ENCODE measurements around the genes SPR and FBXO41.

DNA sequence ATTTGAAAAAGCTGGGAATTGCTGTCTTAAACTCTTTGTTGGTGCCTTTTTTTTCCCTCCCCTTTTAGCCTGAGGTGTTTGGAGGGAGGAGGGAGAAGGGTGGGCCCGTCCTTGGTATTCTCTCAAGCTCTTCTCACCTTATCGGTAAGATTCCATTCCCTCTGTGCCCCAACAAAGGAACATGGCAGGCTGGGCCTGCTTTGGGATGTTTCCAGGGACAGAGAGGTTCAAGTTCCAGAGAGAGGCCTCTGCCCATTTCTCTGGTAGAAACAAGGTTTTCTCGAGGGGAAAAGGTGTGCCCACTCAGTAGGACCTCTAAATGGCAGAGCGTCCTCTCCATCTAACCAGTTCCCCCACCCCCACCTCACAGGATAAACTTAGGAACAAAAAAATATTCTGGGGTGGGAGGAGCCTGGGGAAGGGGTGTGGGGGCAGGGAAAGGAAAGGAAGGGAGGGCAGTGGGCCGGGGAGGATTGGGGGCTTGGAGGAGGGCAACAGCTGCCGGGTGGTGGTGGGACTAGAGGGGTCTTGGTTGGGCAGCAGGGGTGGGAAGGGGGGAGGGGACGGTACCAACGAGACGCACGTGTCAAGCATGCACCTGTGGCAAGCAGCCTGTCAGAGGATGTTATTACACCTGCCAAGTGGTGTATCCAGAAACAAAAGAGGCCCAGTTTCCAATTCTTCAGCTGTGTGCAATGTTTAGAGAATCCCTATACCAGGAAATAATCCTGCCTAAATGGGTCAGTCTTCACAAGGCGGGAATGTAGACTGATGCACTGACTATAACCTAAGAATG is 2.1 kb downstream of the PCBP1 start:
- PRO-cap, result unidirectional peak, minus-strand start at position 361 of the sequence
- RAMPAGE, long total RNA, 2 experiments, result no peak in any of the 2 experiments

DNA sequence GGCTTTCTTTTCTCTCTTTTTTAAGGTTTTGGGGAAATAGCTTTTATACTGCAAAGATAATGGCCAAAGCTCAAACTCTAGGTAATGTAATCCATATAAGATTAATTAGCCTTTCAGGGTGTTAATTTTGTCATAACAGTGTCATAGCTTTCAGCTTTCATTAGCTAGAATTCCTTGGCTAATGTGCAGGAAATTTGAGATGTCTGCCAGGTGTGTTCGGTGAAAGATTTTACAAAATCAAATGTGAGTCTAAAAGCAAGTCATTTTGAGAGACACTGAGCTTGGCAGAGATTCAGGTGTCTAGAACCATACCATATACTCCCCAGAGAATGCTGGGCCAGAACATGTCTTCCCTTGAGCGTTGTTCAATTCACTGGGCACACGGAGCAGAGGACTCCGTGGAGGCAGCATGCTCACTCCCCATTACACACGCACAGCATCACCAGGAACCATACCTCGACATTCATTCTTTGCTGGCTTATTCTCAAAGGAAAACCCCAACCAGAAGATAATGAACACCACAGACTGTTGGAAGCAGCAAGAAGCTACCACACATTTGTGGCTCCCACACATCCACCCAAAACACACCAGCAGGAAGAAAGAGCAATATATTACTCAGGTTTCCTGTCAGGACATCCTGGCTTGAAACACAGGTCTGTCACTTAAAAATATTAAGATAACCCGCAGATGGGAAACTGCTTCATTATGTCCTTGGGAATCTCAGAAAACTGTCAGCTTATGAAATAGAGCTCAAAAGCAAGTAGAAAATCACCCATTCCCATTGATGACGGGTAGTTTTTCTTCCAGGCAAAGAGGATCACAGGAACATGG is 46.2 kb downstream of the PCBP1 start:
- PRO-cap, result no peak
- RAMPAGE, long total RNA, 2 experiments, result no peak in any of the 2 experiments

DNA sequence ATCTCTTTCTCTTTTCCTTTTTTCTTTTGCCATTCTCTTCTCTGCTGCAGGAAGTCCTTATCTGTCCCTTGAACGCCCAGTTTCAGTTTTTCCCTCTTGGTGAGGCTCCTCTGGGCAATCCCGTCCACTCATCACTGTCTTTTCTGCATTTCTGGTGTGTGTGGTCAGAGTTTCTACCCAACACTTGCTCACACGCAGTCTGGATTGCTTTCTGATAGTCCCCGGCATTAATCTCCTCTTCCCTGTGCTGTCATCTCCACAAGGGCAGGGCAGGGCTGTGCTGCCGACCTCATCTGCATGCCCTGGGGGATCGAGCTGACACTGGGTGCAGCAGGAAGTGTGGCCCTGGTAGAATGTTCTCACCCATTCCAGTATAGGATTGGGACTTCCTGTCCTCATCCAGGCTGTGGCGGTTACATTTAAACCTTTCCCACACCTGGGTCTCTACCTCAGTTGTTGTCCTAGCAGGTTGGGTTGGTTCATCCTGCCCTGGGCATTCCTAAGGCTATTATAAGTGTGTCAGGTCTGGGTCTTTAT is 79.9 kb upstream of the FAM136A start:
- PRO-cap, result no peak
- RAMPAGE, long total RNA, 2 experiments, result no peak in any of the 2 experiments

DNA sequence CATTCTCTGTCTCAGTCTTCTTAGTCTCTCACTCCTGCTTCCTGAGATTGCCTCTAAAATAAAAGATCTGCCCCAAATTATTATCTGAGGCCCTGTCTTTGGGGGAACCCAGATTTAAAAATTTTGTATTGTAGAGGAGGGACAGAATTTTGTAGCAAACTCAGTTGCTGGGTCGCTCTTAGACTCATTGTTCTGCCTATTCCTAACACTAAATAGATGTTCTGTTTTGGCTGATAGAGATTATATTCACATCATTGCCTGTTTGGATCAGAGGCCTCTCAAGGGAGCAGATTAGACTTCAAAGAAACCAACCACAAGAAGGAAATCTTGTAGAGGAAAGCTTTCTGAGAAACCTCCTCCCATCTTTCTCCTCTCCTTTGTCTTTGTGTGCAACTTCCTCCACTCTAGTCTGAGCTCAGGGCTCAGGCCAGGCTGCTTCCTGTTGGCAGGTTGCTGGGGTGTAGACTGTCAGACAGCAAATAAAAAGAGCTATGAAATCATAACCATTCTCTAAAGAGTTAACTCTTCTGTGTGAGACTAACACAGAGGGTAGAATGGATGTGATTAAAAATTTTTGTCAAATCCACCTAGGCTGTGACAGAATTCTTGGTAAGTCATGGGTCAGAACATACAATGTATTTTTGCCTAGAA is 113.1 kb downstream of the TGFA start:
- PRO-cap, result no peak
- RAMPAGE, long total RNA, 2 experiments, result no peak in any of the 2 experiments

GRCh38 chr2:70483699-70484337 is 69.8 kb downstream of the TGFA start:
- PRO-cap, result no peak
- RAMPAGE, long total RNA, 2 experiments, result no peak in any of the 2 experiments

DNA sequence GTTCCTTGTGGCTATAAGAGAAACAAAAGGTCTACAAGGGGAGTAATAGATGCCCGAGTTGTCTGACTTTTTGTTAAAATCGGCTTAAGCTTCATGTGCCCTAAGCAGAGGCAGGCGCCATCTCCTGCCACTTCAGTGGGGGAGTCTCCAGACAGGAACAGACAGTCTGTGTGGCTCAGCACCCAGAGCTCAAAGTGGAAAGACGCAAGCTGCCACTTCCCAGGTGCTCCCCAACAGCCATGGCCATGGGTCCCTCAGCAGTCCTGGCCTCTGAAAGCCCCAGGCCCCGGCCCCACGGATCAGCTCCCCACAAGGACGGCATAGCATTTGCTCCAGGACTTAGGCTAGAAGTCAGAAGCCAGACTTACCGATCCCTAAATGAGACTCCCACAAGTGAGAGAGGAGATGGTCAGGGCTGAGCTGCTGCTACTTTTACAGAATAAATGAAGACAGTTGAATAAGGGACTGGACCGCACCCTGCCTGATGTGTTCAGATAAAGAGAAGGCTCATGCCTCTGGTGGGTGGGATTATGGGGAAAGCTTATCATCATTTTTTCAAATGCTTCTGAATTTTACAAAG is 50.6 kb downstream of the ADD2 start:
- PRO-cap, result no peak
- RAMPAGE, long total RNA, 2 experiments, result no peak in any of the 2 experiments

DNA sequence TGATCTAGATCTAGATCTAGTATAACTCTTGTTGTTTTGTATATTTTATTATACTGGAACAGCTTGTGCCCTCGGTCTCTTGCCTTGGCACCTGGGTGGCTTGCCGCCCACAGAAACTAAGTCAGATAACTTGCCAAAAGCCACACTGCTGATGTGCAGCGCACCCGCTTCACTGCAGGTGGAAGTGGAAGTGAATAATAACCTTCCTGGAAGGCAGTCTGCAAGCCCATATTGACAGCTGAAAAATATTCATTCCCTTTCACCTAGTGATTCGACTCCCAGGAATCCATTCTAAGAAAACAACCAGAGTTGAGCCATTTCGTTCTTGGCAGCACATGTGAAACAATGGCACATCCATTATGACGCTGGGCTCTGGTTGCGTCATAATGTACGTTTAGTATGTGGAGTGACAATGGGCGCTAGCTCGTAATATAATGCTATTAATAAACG is 648 bp upstream of the ANKRD53 start:
- PRO-cap, result no peak
- RAMPAGE, long total RNA, 2 experiments, result no peak in any of the 2 experiments

GRCh38 chr2:70986340-70987149 is 8.1 kb downstream of the ANKRD53 start:
- PRO-cap, result no peak
- RAMPAGE, long total RNA, 2 experiments, result no peak in any of the 2 experiments

- PRO-cap, result no peak
- RAMPAGE, long total RNA, 2 experiments, result no peak in any of the 2 experiments
These were observed 22.2 kb upstream of the NAGK start for GRCh38 chr2:71046219-71046657.

- PRO-cap, result unidirectional peak, minus-strand start at chr2:71068899
- RAMPAGE, long total RNA, 2 experiments, result no peak in any of the 2 experiments
These were observed 342 bp downstream of the NAGK start for GRCh38 chr2:71068748-71069231.

DNA sequence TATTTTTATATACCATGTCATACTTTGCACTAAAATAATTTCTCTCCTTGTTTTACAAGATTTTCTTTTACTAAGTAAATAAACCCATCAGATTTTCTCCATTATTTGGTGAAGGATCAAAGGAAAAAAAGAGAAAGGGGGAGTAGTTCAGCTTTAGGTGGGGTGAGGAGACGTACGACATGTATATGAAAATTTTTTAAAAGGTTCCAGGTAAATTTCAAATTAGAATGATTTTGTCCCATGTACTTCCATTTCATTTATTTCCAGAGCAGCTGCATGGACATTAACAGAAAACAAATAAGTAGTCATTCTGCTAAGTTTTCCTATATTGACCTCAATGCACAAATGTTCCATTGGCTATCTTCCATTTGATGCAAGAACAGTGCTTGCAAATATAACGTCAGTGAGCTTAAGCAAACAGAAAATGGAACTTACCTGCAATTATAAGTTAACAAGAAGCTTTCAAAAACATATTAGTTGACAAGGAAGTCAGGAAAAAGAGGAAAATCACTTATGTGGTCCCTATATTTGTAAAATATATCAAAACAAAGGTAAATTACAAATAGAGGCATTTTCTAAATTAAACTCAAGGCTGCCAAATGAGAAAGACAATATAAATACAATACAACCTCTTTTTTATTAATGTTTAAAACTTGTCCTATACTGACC is 16.6 kb downstream of the PAIP2B start:
- PRO-cap, result no peak
- RAMPAGE, long total RNA, 2 experiments, result no peak in any of the 2 experiments

DNA sequence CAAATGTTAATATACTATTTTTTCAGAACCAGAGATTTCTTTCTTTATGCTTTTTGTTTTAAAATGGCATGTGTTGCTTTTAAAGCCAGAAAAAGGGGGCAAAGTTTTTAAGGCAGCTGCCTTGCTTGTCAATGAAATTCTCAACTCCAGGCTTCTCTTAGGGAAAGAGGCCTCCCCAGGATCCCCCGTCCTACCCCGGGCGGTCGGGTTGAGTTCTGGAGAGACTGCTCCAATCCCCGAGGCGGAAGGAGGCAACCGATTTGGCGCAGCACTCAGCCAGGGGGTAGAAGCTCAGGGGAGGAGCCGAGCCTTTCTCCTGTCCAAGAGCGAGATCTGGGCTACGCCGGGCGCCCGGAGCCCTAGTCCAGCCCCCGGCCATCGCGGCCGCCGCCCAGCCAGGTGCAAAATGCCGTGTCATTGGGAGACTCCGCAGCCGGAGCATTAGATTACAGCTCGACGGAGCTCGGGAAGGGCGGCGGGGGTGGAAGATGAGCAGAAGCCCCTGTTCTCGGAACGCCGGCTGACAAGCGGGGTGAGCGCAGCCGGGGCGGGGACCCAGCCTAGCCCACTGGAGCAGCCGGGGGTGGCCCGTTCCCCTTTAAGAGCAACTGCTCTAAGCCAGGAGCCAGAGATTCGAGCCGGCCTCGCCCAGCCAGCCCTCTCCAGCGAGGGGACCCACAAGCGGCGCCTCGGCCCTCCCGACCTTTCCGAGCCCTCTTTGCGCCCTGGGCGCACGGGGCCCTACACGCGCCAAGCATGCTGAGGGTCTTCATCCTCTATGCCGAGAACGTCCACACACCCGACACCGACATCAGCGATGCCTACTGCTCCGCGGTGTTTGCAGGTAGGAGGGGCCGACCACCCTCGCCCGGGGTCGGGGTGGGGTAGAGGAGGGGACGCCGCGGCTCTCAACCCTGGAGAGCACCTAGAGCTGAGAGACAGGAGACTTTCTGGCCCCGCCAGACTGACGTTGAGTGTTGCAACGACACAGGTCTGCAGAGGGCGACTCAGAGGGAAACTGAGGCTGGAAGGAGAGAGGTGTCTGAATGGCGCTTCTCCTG is 12.9 kb upstream of the DYSF start:
- PRO-cap, result unidirectional peak, plus-strand start at position 628 of the sequence
- RAMPAGE, long total RNA, 2 experiments, result start-site peak on the plus strand in 2 of 2 experiments, centred at positions 343 to 386 of the sequence, 27 to 28 reads per replicate

GRCh38 chr2:71454304-71455112 is 12.0 kb upstream of the DYSF start:
- PRO-cap, result bidirectional peak, plus-strand start at chr2:71454540, minus-strand start at chr2:71454446
- RAMPAGE, long total RNA, 2 experiments, result no peak in any of the 2 experiments

DNA sequence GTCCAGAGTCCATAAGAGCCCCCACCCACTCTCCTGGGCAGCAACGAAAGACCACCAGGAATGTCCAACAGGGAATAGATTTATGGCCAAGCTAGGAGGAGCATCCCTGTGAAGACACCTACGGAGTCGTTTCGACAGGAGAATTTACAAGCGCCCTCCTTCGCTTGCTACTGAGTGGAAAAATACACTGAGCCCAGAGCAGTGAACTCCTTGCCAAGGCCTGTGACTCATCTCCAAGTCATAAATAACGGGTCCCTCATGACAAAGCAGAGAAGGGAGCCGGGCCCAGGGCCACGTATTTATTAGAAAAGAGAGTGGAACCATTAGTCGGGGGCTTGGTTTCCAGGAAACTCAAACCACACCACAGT is 276.3 kb downstream of the DYSF start:
- PRO-cap, result no peak
- RAMPAGE, long total RNA, 2 experiments, result no peak in any of the 2 experiments

DNA sequence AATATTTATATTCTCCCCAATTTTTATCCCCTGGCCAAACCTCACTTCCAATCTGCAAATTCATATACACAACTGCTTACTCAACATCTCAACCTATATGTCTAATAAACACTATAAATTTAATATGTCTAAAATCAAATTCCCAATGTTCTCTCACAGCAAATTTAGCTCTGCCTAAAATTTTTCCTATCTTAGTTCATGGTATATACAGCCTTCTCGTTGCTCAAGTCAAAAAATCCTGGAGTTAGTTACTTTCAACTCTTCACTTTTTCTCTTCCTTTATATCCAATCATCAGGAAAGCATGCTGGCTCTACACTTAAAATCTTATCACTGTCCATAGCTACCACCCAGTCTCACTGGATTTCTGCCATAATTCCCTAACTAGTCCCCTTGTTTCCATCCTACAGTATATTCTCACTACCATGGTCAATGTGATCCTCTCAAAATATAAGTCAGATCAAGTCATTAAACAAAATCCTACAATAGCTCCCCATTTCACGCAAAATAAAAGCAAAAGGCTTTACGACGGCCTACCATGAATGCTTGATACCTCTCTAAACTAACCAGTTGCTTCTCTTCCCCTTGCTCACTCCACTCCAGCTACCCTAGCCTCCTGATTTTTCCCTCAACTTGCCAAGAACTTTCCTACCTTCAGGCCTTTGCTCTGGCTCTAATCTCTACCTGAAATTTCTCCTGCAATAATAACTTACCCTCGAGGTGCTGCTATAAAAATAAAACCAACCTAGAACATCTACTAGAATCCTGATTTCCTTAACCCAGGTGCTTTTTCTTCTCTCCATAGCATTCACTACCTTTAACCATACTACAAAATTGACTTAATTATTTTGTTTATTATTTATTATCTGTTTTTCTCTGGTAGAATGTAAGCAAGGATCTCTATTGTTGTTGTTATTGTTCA is 337.2 kb downstream of the EXOC6B start:
- PRO-cap, result no peak
- RAMPAGE, long total RNA, 2 experiments, result no peak in any of the 2 experiments

DNA sequence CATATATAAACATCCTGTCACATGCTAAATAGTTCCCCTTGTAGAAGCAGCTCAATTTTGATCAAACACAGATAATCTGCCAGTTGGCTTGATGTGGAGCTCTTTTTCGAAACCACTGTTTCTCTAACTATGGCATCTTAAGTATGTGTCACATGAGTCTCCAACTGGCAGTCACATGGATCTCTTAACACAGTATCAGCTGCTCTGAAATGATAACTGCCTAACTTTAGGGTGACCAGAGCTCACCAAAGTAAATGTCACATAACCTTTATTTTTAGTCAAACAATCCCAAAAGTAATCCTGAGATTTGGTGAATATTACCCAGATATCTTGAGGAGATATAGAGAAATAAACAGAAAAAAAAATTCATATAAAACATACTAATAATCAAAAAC is 31.7 kb downstream of the EXOC6B start:
- PRO-cap, result no peak
- RAMPAGE, long total RNA, 2 experiments, result no peak in any of the 2 experiments

DNA sequence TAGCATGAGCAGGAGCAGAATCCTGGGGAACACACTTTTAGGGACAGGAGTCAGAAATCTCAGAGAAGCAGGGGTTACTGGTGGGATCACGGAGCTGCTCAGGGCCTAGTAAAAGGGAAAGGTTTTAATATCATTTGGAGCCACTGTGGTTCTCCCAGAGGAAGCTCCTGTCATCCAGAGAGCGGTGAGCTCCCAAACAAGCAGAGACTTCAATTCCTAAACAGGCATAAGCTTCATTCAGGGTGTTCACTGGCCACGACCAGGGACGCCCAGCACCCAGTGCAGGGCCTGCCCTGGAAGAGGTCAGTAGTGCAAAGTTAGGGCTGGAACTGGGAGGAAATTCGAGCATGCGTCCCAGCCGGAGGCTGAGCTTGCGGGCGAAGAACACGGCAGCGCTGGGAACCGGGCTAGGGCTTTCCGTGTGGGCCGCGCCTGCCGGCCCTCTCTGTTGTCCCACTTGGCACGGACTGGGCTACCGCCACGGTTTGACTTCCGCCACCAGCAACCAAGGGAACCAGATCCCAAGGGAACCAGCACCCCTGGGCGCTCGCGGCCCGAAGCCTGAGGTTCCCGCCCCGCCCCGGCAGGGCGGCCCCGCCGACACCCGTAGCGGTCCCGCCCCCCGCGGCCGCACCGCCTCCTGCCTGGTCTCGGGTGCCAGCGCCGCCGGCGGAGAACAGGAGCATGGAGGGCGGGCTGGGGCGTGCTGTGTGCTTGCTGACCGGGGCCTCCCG is at the start of gene SPR:
SPR (plus strand) TSS at position 660 of the 734 bp plus-strand sequence.
- PRO-cap, result bidirectional peak, plus-strand start at position 679 of the sequence, minus-strand start at position 559 of the sequence
- RAMPAGE, long total RNA, 2 experiments, result no peak in any of the 2 experiments

GRCh38 chr2:72994636-72995077 is 76.9 kb downstream of the SFXN5 start:
- PRO-cap, result no peak
- RAMPAGE, long total RNA, 2 experiments, result no peak in any of the 2 experiments

DNA sequence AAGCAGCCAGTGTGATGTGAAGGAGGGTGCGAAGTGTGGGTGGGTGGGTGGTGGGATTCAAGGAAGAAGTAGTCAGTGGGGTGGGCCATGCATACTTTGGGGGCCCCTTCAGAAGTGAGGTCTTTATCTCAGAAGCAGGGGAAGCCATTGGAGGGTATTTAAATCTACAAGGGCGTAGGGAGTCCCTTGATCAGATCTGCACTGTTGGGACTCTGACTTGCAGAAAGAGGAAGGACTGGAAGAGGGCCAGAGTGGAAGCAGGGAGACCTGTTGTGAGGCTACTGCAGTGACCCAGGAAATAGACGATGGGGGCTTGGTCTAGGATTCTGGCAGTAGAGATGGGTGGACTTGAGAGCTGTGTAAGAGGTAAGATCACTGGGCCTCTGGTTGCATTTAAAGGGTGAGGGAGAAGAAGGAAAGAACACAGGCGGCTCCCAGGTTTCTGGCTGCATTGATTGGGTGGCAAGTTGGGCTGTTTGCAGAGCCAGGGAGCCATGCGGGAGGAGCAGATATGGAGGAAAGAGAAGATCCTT is 2.5 kb downstream of the SFXN5 start:
- PRO-cap, result no peak
- RAMPAGE, long total RNA, 2 experiments, result no peak in any of the 2 experiments

DNA sequence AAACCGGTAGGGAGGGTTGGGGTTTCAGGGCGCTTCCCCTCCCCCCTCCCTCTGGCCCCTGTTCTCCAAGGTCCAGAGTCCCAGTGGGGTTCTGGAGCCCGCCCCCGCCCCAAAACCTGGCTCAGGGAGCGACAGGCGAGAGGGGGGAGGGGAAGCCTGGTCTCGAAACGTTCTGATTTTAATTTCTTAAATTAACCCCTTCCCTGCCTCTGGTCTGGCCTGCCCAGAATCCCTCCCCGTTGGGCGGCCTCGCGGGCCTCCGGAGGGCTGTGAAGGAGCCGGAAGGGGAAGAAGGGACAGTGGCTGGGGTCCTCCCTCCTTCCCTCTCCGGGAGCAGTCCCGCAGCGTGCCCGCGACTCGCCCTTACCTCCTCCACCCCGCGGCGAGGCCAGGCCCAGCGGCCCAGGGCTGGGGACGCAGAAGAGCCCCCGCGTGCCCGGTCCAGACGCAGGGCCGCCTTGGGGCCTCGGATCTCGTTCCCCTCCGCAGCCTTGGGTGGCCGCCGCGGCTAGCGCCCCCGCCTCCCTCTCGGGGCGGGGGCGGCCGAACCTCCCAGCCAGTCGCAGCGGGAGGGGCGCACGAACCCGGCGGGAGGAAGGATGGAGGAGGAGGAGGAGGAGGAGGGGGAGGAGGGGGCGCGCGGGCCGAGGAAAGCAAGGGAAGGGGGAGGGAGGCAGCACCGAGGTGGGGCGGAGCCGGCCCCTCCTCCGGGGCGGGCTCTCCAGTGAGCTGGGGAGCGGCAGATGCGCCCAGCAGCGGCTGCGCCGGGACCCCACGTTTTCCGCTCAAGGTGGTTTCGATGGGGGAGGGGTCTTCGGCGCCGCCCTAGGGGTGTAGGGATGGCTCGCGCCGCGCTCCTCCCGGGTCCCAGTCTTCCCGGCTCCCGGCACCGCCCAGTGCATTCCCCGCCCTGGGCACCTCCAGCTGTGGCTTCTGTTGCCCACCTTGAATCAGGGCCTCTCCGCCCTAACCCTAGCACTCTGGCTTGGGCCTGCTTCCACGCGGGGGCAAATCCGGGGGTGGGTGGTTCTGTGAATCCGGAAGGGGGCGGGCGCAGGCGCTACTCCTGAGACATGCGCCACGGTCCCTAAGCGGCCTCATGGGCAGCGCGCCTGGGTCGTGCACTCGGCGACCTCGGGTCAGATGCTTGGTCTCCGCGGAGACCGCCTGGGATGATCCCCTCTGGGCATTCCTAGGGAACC is at the start of gene FBXO41:
FBXO41 (minus strand) TSS at position 686 of the 1,202 bp plus-strand sequence.
- PRO-cap, result bidirectional peak, plus-strand start at position 724 of the sequence, minus-strand start at position 650 of the sequence
- RAMPAGE, long total RNA, 2 experiments, result no peak in any of the 2 experiments